ENCODE measurements around the genes IL1RL2 and IL18RAP.

GRCh38 chr2:101124368-101125795 is 26.3 kb downstream of the TBC1D8 start:
- RRBS: 5% methylated on average over 2 of the region's 13 CpGs

DNA sequence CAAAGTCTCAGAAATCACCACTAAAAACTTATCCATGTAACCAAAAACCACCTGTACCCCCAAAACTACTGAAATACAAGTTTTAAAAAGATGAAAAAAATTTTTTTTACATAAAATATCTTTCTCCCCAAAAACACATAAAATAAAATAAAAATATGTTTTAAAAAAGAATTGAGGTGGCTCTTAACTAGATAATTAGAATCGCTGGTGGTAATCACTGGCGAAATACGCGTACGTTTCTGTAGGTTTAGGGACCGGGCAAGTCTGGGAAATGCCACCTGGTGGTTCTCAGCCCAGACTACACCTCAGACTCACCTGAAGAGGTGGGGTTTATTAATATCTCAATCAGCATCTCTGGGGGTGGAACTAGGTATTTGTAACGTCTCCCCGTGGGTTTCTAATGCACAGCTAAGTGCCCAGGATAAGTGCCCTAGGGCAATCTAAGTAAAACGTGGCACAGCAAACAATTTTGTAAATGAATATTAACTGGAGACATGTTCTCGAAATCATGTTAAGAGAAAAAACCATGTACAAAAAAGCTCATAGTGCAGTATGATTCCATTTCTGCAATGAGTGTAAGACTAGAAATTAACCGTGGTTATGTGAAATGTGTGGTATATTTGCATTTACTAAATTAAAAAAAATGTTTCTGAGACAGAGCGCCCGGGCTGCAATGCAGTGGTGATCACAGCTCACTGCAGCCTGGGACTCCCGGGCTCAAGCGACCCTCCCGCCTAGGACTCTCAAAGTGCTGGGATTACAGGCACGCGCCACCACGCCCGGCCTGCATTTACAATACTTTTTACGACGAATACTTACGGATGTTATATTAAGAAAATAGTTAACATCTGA is 794 bp upstream of the CNOT11 start:
- RRBS: no CpG with 5 or more reads among the region's 23 CpGs

- RRBS: no CpG with 5 or more reads among the region's 6 CpGs
Measured at GRCh38 chr2:101268463-101268743, 15.7 kb downstream of the CNOT11 start.

DNA sequence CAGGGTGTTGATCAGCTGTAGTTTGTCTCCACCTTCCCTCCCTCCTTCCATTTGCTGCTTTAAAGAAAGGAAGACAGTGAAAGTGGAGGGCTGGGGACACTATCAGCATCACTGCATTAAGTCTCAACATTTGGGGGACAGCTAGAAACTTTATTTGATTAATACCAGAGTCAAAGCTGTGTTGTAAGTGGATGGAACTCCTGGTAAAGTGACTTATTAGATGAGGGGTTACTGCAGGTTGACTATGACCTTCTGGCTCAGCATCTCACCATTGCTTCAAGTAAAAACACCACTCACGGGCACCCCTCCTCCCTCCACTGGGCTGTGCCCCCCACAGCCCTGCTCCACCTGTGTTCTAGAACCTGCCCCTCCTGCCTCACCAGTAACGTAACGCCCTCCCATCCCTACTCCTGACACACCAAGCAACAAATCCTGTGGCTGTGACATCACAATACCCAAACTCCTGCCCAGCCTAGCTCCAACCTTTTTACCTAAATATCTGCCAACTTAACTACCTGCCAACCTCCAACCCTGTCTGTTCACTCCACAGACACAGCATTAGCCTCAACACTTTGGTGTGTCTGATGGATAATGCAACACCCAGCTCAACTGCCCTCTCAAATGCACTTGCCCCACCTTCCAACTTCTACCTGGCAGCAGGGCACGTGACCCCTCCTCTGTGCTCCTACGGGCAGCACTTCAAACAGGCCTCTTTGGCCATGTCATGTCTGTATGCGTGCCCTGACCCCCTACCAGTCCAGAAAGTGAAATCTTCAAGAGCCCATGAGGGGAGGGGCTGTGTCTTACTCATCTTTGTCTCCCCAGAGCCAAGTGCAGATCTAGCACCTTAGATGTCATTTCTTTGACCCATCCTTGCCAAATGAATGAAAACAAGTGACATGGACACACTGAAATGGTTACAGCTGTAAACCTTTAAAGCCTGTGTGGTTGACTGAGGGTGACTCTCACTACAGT is 25.7 kb downstream of the RNF149 start:
- RRBS: no CpG with 5 or more reads among the region's 6 CpGs

GRCh38 chr2:101308913-101309396 is 454 bp upstream of the RNF149 start:
- RRBS: no CpG with 5 or more reads among the region's 15 CpGs

GRCh38 chr2:101311380-101311801 is 2.9 kb upstream of the RNF149 start:
- RRBS: no CpG with 5 or more reads among the region's 2 CpGs

- RRBS: no CpG with 5 or more reads among the region's 8 CpGs
Measured at GRCh38 chr2:101516953-101517876, 42.3 kb upstream of the RFX8 start.

- RRBS: no CpG with 5 or more reads among the region's 10 CpGs
Measured at GRCh38 chr2:101698374-101698828, 894 bp downstream of the MAP4K4 start.

DNA sequence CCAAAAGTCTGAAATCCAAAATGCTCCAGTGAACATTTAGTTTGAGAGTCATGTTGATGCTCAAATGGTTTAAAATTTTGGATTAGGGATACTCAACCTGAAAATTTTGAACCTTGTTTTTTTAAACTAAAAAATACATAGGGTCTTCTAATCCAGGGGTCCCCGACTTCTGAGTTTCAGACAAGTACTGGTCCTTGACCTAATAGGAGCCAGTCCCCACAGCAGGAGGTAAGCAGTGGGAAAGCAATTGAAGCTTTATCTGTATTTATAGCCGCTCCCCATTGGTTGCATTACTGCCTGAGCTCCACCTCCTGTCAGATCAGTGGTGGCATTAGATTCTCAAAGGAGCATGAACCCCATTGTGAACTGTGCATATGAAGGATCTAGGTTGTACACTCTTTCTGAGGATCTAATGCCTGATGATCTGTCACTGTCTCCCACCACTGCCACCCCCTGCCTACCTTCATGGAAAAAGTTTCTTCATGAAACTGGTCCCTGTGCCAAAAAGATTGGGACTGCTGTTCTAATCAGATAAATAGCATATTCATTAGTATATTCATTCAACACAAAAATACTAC is 18.2 kb downstream of the MAP4K4 start:
- RRBS: no CpG with 5 or more reads among the region's 2 CpGs

DNA sequence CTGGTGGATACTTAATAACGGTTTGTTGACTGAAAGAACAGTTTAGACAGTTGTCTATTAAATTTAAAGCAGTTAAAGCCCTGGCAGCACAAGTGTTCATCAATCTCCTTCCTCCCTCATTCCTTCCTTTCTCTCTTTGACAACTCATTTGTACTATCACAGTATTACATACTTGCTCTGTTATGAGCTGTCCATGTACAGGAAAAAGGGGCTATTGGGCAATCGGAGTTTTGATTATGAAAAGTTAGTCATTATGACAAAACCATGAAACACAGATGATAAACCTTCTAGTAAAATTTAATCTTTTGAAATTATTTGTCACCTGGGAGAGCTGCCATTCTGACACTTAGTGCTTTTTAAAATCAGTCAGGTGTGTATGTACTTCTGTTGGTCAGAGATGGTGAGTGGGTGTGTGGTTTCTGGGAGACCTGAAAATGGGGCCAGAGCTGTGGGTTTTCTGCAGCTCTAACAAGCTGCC is 39.3 kb downstream of the MAP4K4 start:
- RRBS: no CpG with 5 or more reads among the region's 2 CpGs

DNA sequence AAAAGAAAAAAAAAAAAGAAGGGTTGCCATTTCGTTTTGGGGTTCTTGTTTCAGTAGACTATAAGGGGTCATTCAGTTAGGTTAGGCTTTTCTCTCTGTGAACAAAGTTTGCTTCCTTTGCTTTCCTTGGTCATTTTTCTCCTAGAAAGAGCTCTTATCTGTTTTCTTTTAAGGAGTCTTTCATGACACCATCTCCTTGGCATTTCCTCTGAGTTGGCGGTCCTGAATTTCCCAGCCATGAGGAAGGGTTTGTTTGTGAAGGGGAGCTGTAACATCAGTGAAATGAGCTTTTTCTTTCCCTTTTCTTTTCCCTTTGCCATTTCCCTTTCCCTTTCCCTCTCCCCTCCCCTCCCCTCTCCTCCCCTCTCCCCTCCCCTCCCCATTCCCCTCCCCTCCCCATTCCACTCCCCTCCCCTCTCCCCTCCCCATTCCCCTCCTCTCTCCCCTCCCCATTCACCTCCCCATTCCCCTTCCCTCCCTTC is 61.7 kb downstream of the MAP4K4 start:
- RRBS: no CpG with 5 or more reads among the region's 2 CpGs

DNA sequence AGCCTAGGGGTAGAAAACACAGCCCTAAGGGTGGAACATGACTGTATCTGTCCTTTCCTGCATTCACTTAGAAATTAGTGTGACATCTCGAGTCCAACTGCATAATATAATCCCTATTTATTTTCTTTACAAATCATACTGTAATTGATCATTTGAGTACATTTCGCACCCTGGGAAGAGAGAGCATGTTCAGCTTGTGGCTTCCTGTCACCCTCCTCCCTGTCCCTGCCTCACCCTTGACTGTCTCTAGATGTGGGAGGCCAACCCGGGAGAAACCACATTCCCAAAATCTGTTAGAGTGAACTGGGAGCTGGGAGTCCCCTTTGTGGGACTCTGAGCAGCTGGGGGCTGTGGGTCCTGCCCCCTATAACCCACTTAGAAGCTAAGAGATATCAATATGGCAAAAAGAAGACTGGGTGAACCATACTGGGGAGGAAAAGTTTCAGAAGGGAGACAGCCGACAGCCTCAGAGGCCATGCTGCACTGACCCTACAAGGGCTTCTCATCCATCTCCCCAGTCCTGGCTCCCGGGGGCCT is 28.9 kb upstream of the IL1R2 start:
- RRBS: no CpG with 5 or more reads among the region's 5 CpGs

- RRBS: no CpG with 5 or more reads among the region's 2 CpGs
Measured at GRCh38 chr2:101991531-101991709, 340 bp upstream of the IL1R2 start.

DNA sequence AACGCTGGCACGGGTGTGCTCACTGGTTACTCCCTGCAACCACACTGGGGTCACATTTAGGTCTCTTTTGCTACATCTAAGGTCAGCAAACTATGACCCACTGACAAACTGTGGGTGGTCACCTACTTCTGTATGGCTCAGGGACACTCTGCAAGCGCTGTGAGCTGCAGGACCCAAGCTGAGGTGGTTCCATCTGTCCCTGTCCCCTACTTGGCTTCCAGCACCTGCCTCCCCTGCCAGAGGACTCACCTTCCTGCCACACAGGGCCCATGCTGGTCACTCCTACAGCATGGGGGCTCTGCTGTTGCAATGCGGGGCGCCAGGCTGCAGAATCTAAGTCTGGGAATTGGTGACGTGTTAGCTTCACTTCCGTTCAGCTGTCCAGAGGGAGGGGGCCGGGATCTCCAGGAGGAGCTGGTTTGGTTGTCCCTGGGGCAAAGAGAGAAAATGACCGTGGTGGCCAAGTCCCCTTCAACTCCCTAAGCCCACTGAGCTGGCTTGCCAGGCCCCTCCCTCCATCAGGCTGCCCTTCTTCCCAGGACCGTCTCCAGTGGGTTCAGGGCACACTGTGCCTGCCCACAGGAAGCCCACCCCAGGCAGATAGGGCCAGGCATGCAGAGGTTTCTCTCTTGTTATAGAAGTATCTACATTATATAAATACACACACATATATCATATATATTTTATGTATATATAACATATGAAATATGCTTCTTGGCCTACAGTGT is 69.5 kb downstream of the IL1R2 start:
- RRBS: no CpG with 5 or more reads among the region's 10 CpGs

GRCh38 chr2:102144135-102144433 is 1.5 kb downstream of the IL1R1 start:
- RRBS: no CpG with 5 or more reads among the region's 4 CpGs

- RRBS: no CpG with 5 or more reads among the region's 22 CpGs
Measured at GRCh38 chr2:102186620-102187289, at the start of gene IL1RL2. Gene IL1RL2, plus strand, starts transcription at chr2:102187023.

DNA sequence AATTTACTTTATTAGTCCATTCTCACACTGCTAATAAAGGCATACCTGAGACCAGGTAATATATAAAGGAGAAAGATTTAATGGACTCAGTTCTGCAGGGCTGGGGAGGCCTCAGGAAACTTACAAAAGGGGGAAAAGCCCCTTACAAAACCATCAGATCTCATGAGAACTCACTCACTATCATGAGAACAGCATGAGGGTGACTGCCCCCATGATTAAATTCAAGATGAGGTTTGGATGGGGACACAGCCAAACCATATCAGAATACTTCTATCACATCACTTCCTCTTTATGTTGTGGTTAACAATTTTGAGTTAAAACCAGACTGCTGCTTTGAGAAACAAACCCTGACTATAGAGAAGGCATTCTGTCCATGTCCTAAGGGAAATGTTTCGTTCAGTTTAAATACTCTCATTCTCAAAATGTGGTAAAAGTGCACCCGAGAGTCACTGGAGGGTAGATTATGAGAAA is 11.0 kb downstream of the IL18R1 start:
- RRBS: no CpG with 5 or more reads among the region's 2 CpGs

- RRBS: no CpG with 5 or more reads among the region's 4 CpGs
Measured at GRCh38 chr2:102422820-102423517, at the start of gene IL18RAP. Gene IL18RAP, plus strand, starts transcription at chr2:102423160.

GRCh38 chr2:102443642-102444086 is 20.7 kb downstream of the IL18RAP start:
- RRBS: no CpG with 5 or more reads among the region's 5 CpGs

DNA sequence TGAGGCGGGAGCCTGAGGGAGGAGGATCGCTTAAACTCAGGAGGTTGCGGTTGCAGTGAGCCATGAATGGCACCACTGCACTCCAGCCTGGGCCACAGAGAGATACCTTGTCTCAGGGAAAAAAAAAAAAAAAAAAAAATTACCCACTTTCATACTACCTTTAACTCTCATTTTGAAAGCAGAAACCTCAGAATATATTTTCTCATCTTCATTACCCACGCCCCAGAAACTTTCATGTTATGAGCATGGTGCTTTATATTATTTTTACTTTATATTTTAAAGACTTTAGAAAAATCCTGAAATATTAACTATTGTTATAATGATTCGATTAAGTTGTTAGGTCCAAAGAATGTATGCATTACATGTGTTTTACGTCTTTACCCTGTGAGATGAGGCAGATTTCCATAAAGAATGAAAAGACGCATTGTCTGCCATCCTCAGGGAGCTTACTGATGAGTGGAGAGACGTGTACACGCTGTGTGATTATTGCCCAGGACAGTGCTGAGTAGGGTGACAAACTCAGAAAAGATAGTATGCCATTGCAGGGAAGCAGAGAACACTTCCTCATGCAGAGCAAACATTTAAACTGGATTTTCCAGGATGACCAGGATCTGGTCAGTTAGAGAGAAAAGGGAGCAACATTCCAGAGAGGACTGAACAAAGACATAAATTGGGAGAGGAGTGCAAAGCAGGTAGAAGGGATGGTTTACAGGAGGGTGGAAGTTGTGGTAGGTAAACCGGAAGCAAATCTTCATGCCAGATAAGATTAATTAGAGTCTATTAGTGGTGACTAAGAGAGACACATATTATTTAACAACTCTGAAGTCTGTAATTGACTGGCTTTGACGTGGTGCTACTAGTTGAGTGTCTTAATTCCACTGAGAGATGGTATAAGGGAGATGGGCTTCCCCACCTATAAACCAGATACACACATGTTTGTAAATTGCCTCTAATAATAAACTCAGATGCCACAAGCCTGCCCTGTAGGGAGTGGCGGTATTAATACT is 2.2 kb downstream of the SLC9A2 start:
- RRBS: no CpG with 5 or more reads among the region's 12 CpGs

Data from AG09309 (cell line).